Metanephros (tissue), 2 donors: ENCODE measurements around a stretch of chr2.

- RAMPAGE, long total RNA = no peak
Observed at GRCh38 chr2:74455657-74456231, 857 bp downstream of the INO80B start.

DNA sequence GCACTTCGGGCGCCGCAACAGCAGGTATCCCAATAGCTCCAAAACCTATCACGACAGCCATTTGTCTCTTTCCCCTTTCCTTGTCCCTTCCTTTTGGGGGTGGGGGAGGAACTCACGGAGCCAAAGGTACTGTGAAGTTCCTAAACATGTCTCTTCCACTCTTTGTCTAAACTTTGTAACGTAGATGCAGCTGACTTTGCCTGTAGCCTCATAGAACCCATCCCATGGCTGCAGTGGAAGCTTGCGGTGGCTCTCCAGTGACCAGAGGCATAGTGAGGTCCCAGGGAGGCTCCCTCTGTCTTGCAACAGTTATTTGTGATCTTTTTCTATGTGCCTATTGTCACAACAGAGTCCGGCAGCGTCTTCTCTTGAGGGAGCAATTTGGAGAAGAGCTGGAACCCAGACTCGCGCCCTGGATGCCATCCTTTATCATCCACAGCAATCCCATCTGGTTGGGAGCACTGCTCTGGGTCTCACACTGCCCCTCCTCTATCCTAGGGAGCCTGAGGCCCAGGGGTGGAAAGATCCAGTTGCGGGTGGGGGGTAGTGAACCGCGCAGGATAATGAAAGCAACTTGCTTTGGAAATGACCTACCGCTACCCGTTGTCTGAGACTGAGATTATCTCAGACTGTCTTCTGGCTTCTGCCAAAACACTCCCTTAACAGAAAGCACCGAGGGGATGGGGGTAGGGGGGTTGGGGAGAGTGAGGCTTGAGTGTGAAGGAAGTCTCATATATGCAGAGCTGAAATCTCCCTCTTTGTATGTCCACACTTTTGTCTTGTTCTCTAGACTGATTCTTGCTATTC lies 613 bp downstream of the WBP1 start:
- RAMPAGE, long total RNA = no peak

DNA sequence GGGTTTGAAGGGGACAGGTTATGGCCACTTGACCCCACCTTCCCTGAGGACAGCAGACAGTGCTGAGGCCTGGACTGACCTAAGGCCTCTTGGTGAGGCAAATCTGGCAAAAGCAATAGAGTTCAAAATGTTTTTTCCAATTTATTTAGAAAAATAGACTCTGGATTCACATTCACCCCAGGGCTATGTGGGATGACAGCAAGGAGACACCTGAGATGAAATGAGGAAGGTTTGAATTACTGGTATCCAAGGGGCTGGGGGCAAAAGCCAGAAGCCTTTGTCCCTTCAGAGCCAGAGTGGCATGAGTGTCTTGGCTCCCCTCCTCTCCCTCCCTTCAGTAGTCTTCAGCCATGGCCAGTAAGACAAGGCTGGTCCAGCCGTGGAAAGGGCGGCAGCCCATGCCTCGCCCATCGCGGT lies 2.7 kb downstream of the WBP1 start:
- RAMPAGE, long total RNA = no peak

- RAMPAGE, long total RNA = no peak
Observed at GRCh38 chr2:74508206-74508551, 684 bp upstream of the PCGF1 start.

DNA sequence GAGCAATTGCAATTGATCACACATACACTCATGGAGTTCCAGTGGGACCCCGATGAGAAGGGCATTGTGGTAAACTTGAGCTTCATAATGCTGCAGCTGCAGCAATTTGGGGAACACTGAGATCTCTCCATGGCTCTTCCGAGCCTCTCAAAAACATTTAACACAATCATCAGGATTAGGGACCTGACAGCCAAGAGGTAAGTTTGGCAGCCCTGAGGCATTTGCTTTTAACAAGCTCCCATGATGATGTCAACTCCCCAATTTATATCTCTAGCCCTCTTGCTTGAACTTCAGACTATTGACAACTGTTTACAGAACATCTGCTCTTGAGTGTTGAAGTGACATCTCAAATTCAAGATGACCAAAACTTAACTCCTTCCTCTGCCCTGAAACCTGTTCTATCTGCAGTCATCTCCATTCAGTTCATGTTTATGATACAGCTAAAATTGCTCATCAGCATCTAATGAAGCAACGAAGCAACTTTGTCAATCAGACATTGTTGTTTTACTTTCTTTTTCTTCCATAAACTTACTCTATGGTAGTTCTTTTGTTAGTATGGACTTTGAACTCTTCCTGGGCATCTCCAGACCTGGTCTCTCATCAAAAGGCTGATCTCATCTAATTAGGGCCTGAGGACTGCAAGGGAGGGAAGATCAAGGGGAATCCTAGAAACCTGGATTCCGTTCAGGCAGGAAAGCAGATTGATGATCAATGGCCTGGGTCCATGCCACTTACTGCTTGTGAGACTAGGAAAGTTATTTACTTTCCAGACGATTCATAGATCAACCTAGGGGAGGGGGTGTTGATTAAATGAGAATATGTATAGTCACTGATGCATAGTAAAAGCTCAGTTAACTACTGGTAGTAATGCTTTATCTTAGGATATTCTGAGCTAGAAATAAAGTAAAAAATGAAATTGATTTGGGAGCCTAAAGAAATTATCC lies 48.2 kb downstream of the SEMA4F start:
- RAMPAGE, long total RNA = no peak

GRCh38 chr2:74707443-74707930 lies 53.4 kb downstream of the SEMA4F start:
- RAMPAGE, long total RNA = no peak

GRCh38 chr2:74718942-74719664 lies 65.1 kb downstream of the SEMA4F start:
- RAMPAGE, long total RNA = no peak

DNA sequence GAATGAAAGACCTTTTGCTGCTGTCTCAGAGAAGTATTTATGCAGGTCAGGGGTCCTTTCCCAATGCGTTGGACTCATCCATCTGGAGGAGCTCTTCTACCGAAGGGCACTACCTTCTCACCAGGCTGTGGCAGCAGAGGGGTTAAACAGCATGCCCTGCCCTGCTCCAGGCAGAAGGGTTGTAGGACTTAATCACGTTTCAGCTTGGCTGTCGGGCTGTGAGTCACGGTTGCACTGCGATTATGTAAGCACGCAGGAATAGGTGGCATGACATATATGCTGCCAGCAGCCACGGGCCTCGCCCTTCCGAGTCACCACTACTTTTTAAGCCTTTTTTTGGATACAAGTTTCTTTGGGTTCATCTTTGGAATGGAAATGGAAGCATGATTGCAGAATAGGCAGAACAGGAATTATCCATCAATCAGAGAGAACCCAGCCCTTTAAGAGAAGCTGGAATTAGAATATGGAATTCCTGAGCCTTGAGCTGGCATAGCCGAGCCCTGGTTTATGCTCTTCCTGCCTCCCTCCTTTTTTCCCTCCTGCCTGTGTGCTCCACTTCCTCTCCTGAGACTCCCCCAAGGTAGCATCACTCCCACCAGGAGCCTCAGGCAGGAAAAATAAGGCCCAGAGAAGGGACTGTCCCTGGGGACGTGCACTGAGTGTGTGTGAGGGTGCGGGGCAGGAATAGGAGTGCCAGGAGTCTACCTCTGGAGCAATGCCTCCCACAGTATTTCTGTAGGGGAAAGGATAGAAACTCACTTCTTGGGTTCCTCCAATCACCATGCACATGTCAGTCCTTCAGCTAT lies 86.8 kb downstream of the SEMA4F start:
- RAMPAGE, long total RNA = no peak

DNA sequence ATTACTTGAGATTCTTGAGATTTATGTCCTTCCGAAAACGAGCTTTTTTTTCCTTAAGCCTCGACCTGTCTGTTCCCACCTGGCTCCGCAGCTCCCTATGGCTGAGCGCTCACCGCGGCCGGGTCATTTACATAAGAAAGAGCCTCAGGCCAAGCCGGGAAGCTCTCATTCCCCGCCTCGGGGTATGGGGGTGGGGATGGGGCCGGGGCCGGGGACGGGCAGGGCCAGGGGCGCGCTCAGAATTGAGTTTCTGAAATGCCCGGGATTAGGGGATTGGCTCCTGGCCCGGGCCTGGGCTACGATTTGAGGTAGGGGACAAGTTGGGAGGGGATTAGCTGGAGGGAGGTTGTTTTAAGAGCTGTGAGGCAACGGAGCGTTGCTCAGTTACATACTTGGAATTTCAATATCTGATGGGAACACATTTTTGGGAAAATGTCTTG lies 1.5 kb downstream of the HK2 start:
- RAMPAGE, long total RNA = no peak

- RAMPAGE, long total RNA = no peak
Observed at GRCh38 chr2:74836485-74837370, 2.8 kb downstream of the HK2 start.

DNA sequence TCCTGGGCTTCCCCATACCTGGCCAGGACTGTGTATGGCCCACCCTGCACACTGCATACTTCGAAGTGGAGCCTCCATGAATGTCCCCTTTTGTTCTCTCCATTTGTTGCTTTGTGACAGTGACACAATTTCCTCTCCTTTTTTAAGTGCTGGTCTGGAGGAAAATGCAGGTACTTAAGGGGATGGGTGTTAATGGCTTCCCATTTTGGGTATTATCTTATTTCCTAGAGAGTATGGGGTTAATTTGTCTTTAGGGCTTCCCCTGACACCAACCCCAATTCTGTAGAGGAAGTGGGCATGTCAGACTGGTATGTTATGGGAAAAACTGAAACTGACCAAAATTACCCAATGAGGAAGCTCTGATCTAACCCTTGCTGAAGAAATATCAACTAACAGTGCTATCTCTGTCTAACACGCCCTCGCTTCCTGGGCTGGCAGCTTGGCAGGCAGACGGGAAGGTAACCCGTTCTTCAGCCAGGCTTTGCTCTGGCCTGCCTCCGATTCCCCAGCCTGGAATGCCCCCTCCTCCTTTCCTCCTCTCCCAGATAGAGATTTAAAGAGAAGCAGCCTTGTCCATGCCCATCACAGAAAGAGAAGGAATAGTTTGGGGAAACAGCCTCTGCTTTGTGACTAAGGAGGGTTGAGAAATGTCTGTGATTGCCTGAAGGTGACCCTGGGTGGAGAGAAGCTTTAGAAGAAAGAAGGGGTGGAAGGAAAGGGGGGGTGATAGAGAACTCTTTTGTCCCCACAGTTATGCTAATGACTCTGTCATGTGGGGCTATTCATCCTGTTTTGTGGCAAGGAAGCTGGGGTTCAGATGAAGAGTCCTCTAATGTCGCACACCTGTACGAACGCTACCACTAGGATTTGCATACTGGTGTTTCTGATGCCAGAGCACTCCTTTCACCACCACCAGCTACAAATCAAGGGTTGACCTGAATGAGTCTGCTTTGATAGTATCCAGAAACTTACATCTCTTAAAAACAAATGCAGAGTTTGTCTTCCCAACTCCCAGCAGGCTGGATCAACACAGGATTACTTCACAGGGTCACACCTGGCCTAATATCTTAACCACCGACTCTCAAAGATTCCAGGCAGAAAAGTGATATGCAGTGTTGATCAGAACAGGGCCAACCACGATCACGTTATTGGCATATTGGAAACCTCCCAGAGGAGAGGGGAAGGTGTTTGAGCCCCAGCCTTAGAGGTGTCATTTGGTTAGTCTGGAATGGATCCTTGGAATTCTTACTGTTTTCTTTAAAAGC lies 15.5 kb downstream of the HK2 start:
- RAMPAGE, long total RNA = no peak

DNA sequence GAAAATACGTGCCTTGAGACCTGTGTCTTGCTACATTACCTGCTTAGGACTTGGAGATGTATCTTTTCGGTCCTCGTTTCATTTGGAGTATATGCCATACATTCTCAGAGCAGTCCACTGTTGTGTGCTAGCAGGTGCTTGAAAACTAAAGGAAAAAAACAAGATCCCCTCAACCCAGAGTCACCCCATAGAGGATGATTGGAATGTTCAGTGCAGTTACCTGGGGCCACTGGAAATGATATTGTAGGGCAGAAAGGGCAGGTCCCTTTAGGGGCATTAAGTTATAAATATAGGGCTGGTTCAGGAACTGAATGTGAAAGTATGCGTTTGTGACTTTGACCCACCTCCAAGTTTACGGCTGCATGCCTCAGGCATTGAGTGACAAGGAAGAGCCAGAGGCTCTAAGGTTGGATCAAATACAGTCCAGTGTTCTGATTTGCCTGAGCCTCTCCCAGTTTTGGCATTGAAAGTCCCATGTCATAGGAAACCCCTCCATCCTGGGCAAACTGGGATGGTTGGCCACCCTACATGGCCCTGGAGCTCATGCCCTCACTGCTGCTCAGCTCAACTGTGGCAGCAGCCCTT lies 29.7 kb downstream of the HK2 start:
- RAMPAGE, long total RNA = no peak

- RAMPAGE, long total RNA = no peak
Observed at GRCh38 chr2:74873871-74874614, 40.1 kb downstream of the HK2 start.

- RAMPAGE, long total RNA = no peak
Observed at GRCh38 chr2:74891111-74892127, 57.5 kb downstream of the HK2 start.

GRCh38 chr2:75516354-75516862 lies 44.3 kb downstream of the EVA1A start:
- RAMPAGE, long total RNA = no peak

DNA sequence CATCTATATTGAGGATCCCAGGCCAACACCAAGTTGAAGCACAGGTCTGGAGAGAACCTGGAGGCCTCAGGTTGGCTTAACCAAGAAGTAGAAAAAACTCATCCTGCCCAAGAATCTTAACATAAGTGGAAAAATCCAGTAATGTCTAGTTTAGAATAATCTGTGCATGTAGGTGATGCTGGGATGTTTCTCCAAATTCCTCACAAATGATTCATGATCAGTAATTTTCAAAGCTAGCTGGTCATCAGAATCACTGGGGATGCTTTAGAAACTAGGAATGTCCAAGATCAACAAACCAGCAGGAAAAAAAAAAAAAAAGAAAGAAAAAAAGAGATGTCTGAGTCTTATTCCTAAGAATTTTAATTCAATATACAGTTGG lies 35.0 kb upstream of the EVA1A start:
- RAMPAGE, long total RNA = no peak

GRCh38 chr2:81212735-81213202 lies 908.2 kb upstream of the LRRTM1 start:
- RAMPAGE, long total RNA = no peak

GRCh38 chr2:81481127-81481874 lies 1176.7 kb upstream of the LRRTM1 start:
- RAMPAGE, long total RNA = no peak

DNA sequence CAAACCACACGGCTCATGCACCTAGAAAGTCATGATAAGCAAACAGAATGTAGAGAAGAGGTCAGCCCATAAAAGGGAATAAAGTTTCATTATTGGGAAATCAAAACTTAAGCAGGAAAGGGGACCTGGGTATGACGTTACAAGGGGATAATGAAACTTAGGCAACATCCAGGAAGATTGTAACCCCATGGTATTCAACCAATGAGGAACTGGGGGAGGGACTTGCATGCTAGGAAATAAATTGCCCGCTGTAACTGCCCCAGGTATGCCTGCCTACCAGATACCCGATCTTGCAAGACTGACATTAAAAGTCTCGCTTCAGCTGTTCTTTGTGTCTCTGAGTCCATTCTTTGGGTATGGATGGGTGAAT lies 1679.0 kb downstream of the SUCLG1 start:
- RAMPAGE, long total RNA = no peak

GRCh38 chr2:82790272-82791153 lies 1668.6 kb downstream of the SUCLG1 start:
- RAMPAGE, long total RNA = no peak